Helper T cell (primary cell): ENCODE measurements around a stretch of chr6.

DNA sequence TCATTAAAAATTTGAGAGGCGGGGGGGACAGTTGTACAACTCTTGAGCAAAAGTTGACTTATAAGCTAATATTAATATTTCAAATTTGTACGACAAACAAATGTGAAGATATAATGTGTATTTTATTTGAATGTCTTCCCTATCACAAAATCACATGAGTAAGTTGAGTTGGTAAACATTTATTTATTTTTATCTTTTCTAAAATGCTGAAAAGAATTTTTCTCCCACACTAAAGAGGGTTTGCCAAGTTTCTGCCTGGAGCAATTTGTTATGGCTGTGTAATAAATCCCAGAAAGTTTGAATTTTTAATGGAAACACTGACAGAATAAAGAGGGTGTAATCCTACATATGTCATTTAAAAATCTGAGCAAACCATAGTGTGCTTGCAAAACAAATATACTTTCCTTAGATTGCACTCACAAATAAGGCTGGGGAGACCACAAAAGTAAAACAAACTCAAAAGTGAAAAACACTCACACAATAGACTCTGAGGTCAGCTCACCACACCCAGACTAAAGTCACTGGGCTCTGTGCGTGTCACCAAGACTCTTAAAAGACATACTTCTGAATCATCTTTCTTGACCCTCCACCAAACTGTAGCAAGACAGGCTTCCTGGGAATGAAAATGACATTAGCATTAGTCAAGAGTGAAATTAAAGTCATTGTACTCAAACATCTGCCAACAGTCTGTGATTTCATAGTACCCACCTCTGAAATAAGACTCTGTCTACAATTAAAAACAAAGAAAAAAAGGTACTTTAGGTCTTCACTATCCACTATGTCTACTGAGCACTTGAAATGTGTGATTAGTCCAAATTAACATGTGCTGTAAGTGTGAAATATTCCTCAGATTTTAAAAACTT is 4.8 kb upstream of the ATXN1 start:
- PRO-cap, 2 experiments, result no peak in any of the 2 experiments

GRCh38 chr6:16803237-16804299 is 42.3 kb upstream of the ATXN1 start:
- PRO-cap, 2 experiments, result no peak in any of the 2 experiments

GRCh38 chr6:17102571-17103116 is 794 bp downstream of the STMND1 start:
- PRO-cap, 2 experiments, result no peak in any of the 2 experiments

- PRO-cap, 2 experiments, result no peak in any of the 2 experiments
These were observed 78.6 kb upstream of the RBM24 start for GRCh38 chr6:17202404-17203133.

GRCh38 chr6:17429605-17429945 is 36.2 kb downstream of the CAP2 start:
- PRO-cap, 2 experiments, result no peak in any of the 2 experiments

GRCh38 chr6:17602960-17603433 is 2.9 kb downstream of the FAM8A1 start:
- PRO-cap, 2 experiments, result no peak in any of the 2 experiments

- PRO-cap, 2 experiments, result peak in 2 of 2 experiments; most common plus-strand start chr6:17707076 (in 2)
These were observed 228 bp upstream of the NUP153 start for GRCh38 chr6:17706991-17707314.

DNA sequence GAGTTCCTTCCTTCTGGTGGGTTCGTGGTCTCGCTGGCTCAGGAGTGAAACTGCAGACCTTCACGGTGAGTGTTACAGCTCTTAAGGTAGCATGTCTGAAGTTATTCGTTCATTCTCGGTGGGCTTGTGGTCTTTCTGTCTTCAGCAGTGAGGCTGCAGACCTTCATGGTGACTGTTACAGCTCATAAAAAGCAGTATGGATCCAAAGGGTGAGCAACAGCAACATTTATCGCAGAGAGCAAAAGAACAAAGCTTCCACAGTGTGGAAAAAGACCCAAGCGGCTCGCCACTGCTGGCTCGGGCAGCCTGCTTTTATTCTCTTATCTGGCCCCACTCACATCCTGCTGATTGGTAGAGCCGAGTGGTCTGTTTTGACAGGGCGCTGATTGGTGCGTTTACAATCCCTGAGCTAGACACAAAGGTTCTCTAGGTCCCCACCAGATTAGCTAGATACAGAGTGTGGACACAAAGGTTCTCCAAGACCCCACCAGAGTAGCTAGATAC is 37.7 kb upstream of the NUP153 start:
- PRO-cap, 2 experiments, result no peak in any of the 2 experiments

DNA sequence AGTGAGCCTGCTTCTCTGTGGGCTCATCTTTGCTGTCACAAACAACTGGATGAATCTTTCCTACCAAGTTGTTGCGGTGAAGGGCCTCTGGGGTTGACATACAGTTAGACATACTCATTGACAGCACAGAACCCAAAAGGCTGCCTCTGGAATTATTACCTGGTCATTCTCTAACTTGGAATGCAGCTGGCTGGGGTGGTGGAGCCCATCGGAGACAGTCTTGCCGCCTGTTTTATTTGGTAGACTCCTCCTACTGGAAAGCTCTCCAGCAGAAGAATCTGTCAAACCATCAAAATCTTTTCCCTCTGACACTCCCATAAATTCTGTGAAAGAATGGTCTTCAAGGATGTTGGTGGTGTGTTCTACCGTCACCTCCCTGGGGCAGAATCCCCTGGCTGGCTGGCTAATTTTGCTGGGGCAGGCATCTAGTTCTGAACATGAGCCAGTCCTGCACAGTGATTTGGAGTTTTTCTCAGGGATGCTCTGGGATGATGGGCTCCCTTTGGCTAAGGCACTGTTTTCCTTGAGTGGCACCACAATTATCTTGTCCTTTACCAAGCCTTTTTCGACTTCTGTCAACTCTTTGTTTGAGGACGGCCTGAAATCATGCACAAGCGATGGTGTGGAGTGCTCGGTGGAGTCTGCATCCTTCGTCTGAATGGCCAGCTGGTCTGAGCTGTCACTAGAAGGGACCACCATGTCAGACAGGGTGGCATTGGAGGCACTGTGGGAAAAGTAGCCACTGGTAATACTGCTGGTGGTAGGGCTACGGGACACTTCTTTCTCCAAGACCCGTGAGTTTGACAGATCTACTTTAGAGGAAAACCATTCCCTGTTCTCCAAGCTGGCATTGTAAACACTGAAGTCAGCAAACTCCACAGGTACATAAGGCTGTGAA is 57.5 kb upstream of the NUP153 start:
- PRO-cap, 2 experiments, result no peak in any of the 2 experiments

GRCh38 chr6:17850497-17851146 is 136.8 kb downstream of the KIF13A start:
- PRO-cap, 2 experiments, result no peak in any of the 2 experiments

- PRO-cap, 2 experiments, result no peak in any of the 2 experiments
These were observed 121.6 kb downstream of the KIF13A start for GRCh38 chr6:17865632-17866507.

- PRO-cap, 2 experiments, result no peak in any of the 2 experiments
These were observed 95.2 kb downstream of the KIF13A start for GRCh38 chr6:17892057-17892760.

DNA sequence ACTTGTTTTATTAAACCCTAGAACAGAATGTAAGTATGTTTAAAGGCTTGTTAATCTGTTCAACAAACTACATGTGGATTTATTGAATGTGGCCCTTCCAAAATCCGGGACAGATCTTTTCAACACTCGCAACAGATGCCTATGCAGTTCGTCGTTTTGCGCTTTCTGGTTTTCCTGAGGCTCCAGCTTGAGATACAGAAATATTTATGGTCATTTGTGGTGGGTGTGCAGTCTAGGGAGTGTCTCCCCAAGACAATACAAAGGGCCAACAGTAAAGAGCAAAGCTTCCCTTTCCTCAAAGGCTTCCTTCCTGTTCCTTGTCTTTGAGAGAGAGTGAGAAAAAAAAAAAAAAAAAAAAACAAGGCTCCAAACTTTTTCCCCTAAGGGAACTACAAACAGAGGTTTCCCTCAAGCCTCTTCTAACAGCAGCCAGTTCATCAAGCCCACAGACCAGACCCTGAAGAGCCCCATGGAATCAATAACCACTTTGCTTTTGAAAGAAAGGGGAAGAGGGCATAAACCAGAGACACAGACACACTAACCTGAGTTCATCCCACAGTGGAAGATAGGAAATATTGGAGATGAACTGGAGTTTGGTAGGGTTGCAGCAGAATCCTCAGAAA is 14.8 kb downstream of the KIF13A start:
- PRO-cap, 2 experiments, result no peak in any of the 2 experiments

DNA sequence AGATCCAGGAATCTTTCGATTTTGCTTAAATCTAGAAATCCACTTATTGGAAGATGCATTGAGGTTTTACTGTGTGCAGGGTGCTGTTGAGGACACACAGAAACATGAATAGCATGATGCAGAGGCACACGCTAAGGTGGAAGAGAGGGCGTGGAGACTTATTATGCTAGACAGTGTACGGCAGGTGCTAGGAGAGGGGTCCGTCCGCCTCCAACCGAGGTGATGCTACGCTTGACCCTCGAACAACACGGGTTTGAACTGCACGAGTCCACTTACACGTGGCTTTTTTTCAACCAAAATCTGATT is 1.0 kb upstream of the KIF13A start:
- PRO-cap, 2 experiments, result no peak in any of the 2 experiments

DNA sequence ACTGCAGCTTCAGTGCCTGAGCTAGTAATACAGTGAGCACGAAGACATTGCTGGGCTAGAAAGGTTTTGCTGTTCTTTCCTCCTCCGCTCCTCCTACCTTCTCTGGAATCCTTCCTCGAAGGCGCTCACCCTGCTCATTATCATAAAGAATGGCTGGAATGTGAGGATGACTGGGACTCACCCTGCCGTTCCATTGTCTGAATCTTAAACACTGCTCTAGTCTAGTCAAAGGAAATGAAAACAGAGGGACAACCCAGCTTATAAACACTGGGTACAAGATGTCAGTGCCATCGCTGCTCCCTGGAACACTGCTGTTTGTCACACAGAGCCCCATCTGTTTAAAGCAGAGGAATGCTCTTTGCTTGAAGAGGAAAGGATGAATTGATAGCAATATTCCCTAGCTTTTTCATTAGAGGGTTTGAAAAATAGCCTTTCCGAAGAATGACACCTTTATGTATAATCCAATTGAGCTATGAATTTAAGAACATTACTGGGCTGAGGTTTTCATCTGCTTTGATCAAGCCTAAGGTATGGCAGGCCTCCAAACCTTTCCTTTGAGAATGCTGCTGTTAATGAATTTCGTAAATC is 35.6 kb upstream of the KIF13A start:
- PRO-cap, 2 experiments, result no peak in any of the 2 experiments

GRCh38 chr6:18053510-18053848 is 66.0 kb upstream of the KIF13A start:
- PRO-cap, 2 experiments, result no peak in any of the 2 experiments

GRCh38 chr6:18056847-18057293 is 65.6 kb downstream of the NHLRC1 start:
- PRO-cap, 2 experiments, result no peak in any of the 2 experiments

DNA sequence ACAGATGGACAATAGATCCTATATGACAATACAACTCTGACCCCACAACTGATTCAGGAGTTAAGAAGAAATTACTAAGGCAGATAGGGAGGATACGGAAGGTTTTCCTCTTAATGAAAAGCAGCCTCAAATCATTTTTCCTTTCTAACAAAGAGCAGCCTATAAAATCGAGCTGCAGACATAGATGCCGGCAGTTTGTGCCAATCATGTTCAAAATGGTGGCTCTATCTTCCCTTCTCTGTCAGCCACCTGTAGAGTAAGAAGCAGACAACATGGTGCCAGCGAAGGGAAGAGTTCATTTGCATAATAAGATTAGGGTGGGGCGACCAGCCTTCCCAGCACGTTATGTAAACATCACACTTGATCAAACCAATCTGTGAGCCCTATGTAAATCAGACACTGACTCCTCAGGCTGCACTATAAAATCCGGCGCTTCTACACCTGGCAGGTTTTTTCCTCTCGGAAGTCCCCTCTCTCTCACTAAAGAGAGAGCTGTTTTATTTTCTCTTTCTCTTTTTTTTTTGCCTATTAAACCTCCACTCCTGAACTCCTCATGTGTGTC is 13.1 kb downstream of the TPMT start:
- PRO-cap, 2 experiments, result no peak in any of the 2 experiments

GRCh38 chr6:18389556-18389955 is 2.4 kb downstream of the RNF144B start:
- PRO-cap, 2 experiments, result no peak in any of the 2 experiments

DNA sequence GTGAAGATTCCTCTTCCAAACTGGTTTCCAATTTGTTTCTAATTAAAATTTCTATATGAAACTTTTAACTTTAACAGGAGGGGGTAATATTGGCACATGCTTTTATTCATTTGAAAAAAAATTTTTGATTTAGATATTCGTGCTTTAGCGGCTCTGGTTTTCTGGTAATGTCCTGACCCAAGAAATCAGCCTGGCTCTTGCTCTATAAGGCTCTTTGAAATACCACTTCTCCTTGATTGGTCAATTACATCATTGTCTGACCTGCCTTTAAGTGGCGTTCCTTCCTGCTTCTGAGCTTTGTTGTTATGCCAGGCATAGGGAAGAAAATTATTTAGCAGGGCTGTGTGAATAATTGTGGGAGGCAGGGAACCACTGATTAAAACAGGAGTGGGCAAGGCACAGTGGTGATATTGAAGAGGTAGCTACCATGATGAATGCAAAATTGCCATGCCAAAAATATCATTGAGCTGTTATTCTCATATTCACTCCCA is 3.9 kb downstream of the RNF144B start:
- PRO-cap, 2 experiments, result no peak in any of the 2 experiments